ENCODE results near the gene TMEM38A.

DNA sequence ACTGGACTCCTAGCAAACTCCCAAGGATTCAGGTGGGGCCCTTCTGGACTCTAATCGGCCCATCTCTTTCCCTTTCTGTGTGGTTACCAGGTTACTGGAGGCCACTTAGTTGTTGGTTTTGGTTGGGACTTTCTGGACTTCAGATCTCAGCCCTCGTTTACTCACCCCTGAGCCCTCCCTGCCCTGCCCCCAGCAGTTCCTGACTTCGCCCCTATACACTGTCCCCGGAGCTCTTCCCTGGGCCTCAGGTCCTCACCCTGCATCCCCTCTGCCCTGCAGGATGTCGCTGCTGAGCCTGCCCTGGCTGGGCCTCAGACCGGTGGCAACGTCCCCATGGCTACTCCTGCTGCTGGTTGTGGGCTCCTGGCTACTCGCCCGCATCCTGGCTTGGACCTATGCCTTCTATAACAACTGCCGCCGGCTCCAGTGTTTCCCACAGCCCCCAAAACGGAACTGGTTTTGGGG lies 395 bp downstream of the CYP4F12 start:
- RAMPAGE, total RNA, result no peak

DNA sequence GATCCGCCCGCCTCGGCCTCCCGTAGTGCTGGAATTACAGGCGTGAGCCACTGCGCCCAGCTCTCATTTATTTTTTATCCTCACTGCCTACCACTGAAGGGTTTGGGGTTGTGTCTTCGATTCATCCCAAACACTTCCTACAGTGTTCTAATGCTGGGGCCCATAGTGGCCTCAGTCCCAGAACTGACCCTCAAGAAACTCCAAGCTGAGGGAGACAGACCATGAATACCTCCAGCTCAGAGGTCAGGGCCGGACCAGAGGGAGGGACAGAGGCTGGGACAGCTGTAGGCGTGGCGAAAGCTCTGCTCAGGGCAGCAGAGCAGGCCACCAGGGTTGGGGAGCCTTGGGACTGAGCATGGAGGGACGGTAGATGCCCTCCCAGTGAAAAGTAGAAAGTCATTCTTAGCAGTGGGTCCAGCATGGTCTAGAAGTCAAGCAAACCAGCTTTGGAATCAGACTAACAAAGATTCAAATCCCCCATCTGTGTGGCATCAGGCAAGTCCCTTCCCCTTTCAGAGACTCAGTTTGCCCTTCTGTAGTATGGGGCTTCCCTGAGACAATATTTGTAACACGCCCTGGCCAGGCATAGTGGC lies 4.1 kb upstream of the TPM4 start:
- RAMPAGE, total RNA, result no peak

- RAMPAGE, total RNA, result no peak
These were observed 6.0 kb downstream of the RAB8A start for GRCh38 chr19:16117797-16118031.

- RAMPAGE, total RNA, result no peak
These were observed 11.0 kb downstream of the AP1M1 start for GRCh38 chr19:16208682-16209196.

- RAMPAGE, total RNA, result no peak
These were observed 49.7 kb downstream of the AP1M1 start for GRCh38 chr19:16247184-16248062.

GRCh38 chr19:16259672-16260464 lies 62.2 kb downstream of the AP1M1 start:
- RAMPAGE, total RNA, result no peak

GRCh38 chr19:16285784-16286799 lies 38.5 kb upstream of the KLF2 start:
- RAMPAGE, total RNA, result no peak

GRCh38 chr19:16338222-16339567 lies 14.1 kb downstream of the KLF2 start:
- RAMPAGE, total RNA, result no peak

DNA sequence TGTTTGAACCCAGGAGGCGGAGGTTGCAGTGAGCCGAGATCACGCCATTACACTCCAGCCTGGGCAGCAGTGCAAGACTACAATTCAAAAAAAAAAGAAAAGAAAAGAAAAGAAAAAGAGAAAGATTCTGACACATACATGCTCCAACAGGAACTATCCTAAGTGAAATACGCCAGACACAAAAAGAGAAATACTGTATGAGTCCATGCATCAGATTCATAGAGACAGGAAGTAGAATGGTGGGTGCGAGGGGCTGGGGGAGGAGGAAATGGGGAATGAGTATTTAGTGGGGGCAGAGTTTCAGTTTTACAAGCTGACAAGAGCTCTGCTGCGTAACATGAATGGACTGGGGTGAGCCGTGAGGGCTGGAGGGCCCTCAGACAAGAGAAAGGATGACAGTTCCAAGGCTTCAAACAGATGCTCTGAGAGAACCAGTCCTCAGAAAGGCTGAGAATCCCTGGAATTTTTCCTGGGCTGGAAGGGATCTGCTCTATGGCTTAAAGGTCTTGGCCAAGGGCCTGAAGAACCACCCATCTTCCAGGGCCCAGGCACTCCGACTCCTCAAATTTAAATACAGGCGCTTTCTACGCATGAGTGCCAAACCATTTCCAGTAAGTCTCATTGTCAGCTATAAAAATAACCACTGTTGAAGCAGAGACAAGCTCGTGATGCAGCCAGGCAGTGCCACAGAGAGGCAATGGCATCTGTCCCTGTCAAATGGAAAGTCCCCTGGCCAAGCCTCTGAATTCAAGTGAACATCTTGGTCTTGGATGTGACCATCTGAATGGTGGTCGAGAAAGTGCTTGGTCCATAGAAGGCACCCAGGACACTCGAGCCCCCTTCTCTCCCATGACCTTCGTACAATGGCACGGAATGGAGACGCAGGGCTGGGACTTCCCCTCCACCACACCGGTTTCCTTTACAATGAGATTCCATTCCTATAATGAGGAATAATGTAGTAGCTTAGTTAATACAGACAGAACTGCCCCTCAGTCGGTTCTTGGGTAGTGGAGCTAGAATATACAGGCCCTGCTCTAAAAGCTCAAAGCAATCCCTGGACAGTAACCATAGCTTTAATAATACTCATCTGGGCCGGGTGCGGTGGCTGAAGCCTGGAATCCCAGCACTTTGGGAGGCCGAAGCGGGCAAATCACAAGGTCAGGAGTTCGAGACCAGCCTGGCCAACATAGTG lies 17.6 kb downstream of the KLF2 start:
- RAMPAGE, total RNA, result no peak

DNA sequence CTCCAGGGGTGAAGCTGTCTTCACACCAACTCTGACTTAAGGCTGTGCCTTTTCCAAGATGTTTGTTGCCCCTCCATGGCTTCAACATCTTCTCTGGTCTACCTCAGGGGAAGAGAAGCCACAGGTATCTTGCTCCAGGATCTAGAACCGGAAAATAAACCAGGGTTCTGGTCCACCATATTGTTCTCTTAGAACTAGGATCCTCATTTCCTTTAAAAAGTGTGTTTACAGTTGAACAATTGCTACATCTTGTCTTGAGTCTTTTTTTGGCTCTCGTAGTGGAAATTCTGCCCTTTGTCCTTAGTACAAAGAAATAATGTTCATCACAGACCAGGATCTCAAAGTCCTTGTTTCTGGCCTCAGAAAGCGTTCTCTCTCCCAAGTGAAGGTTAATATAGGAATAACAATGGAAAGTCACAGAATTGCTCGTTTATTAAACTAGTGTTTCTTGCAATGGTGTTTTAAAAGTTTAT lies 20.8 kb downstream of the KLF2 start:
- RAMPAGE, total RNA, result no peak

- RAMPAGE, total RNA, result no peak
These were observed 45.9 kb downstream of the KLF2 start for GRCh38 chr19:16370396-16371141.

DNA sequence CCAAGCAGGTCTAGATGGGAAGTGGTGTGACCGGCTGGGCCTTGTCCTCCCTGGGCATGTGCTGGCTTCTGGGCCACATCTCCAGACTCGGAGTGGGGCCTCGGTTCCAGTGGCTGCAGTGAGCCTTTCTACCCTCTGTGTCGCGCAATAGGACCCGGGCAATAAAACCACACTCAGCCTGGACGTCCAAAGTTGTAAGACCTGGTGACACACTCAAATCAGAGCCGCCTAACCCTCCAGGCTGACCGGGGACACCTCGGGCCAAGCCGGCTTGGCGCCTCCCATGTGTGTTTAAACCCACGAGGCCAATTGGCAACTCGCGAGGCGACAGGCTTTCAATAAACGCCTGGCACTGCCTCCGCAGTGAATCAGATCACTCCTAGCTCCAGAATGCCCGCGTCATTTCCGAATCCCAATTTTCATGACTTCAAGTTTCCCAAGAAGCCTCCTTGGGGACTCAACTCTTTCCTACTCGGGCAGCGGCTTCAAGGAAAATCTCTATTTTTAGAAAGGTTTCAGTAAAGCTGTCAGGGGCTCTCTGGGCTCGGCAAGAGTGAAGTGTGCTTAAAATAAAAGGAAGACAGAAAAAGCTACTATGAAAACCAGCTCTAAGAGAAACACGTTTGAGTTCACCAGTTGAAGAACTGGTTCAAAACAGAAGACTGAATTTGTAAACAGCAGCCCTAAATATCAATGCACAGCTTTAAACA lies 57.4 kb downstream of the KLF2 start:
- RAMPAGE, total RNA, result no peak

DNA sequence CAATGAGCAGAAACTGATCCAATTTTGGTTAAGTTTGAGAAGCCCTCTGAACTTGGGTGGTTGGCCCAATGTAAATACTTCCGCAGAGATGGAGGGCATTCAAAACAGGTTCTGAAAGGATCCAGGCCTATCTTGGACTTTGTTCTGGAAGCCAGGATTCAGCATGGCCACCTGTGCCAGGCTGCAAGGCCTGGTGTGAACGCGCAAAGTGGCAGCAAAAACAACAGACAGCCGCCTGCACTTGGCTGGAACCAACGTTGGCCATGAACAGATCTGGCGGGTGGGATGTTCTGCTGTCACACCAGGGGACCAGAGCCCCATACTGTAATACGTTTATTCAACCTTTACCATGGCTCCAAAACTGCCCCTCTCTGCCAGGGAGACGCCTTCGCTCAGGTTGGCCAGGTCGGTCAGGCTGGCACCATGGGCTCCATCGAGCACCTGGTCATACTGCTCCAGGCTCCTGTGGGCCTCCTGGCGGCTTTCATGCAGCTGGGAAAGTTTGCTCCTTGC lies 69.7 kb downstream of the EPS15L1 start:
- RAMPAGE, total RNA, result no peak

DNA sequence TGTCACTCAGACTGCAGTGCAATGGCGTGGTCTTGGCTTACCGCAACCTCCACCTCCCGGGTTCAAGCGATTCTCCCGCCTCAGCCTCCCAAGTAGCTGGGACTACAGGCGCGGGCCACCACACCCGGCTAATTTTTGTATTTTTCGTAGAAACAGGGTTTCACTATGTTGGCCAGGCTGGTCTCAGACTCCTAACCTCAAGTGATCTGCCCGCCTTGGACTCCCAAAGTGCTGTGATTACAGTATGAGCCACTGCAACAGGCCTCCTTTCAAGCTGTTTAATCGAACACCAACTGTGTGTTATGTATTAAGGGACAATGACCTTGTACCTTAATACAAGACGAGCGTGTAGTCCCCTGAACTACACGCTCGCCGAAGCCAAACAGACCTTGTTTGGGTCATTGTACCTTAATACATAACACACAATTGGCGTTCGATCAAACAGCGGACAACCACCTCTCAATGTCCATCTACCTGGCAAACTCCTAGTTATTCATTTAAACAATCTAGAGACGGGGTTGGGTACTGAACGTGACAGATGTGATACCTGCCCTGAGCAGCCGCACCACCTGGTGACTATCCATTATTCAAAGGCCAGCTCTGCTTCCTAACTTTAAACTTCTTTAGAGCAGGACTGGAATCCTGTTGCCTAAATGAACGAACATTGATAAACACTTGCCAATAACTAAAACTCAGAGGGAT lies 1.4 kb downstream of the CHERP start:
- RAMPAGE, total RNA, result no peak

DNA sequence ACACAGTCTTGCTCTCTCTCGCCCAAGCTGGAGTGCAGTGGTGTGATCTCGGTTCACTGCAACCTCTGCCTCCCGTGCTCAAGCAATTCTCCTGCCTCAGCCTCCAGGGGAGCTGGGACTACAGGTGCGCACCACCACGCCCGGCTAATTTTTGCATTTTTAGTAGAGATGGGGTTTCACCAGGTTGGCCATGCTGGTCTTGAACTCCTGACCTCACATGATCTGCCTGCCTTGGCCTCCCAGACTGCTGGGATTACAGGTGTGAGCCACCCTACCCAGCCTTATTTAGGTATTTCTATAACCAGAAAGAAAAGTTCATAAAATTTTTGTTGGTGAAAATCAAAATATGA lies 1.5 kb upstream of the CHERP start:
- RAMPAGE, total RNA, result no peak

GRCh38 chr19:16569211-16569579 lies 3.0 kb downstream of the SLC35E1 start:
- RAMPAGE, total RNA, result no peak

DNA sequence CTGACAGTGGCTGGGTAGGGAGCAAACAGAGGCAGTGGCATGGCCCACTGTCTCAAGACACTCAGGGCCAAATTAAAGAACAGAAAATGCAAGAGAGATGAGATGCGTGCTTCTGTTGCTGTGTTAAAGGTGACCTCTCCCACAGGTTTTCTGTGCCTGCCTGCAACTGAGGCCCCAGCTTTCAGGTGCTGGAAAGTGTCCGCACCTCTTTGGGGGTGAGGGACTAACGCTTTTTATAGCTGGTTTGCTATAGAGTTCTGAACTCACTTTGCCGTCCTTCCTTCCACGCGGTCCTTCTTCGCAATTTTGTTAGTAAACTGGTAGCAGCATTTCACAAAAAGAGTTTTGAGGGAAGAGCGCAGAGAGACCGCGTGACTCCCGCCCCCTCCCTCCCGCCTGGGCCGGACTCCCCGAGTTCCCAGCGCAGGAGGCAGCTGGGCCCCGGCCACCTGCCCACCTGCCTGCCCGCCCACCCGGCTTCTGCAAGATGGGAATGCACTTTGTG lies 3.3 kb upstream of the SLC35E1 start:
- RAMPAGE, total RNA, result no peak

DNA sequence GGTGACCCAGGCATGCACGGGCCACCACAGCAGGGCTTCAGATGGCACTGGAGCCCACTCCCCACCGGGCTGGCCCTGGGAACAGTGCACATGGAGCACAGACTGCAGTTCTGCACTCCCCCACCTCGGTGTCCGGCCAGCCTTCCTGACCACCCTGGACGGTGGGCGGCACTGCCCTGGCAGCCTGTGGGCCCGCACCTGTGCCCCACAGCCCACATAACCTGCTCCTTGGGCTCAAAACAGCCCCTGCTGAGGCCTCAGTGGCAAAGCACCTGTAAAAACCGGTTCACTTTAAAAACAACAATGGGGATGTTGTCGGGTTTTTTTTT lies 14.3 kb upstream of the SLC35E1 start:
- RAMPAGE, total RNA, result no peak

DNA sequence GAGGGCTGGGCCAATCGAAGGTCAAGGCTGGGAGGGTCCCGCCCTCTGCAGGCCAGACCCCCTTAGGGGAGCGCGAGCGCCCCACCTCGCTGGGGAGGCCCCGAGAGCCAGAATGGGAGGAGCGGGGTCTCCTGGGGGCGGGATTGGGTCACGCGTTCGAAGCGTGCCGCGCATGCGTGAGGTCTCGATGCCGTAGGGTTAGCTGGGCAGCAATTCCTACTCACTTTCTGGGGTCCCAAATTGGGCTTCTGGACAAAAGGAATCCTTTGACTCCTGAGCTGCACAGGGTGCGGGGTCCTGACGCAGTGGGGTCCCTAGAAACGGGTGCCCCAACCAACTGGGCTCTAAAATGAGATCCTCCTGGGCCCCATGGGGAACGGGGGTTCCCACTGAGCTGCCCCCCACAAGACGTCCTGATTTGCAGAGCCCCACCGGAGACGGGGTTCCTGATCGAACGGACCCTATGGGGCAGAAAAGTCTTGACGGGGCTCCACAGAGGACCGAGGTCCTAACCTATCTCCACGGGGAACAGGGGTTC lies 331 bp upstream of the SMIM7 start:
- RAMPAGE, total RNA, result no peak

- RAMPAGE, total RNA, result no peak
These were observed at the start of gene TMEM38A for GRCh38 chr19:16660744-16661572. Gene TMEM38A (plus strand): TSS chr19:16661139.

All from foreskin keratinocyte (primary cell).